GM06990 (cell line): ENCODE results near the genes INVS and BAAT.

DNA sequence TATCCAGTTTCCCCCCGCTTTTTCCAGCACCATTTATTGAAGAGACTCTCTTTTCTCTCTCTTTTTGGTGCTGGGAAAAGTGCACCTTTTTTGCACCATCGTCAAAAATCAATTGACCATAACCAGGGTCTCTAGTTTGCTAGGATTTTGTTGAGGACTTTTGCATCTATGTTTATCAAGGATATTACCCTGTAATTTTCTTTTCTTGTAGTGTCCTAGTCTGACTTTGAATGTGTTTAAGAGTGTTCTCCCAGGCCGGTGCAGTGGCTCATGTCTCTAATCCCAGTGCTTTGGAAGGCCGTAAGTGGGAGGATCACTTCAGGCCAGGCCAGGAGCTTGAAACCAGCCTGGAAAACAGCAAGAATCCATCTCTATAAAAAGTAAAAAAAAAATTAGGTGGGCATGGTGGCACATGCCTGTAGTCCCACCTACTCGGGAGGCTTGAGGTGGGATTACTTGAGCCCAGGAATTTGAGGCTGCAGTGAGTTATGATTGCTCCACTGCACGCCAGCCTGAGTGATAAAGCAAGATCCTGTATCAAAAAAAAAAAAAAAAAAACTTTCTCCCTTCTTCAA lies 93.5 kb downstream of the STX17 start:
- RRBS, result no CpG with 5 or more reads among the region's 6 CpGs

DNA sequence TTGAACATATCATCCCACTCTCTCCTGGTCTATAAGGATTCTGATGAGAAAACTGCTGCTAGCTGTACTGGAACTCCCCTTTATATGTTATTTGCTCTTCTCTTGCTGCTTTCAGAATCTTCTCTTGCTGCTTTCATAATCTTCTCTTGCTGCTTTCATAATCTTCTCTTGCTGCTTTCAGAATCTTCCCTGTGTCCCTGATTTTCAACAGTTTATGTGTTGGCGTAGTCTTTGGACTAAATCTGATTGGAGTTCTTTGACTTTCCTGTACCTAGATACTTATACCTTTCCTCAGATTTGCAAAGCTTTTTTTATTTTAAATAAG lies 96.1 kb downstream of the STX17 start:
- RRBS, result no CpG with 5 or more reads among the region's 1 CpG

GRCh38 chr9:100099053-100100125 lies at the start of gene INVS:
TSS of gene INVS (plus strand) at chr9:100099243.
- RRBS, result 7% methylated on average over 4 of the region's 54 CpGs

DNA sequence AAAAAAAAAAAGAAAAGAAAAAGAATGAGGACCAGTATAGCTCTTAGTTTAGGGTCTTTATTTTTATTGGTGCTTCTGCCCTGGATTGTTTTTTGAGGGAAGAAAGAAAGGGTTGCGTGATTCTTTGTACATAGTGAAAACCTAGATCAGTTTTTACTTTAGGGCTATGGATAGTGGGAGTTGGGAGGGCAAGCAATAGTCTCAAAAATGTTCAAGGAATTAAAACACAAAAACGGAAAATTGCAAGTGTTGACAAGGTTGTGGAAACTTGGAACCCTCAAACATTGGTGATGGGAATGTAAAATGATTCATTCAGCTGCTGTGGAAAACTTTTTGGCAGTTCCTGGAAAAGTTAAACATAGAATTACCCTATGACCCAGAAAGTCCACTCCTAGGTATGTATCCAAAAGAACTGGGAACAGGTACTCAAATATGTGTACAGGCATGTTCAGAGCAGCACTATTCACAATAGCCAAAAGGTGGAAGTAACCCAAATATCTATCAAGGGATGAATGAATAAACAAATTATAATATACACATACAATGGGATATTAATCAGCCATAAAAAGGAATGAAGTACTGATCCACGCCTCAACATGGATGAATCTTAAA lies 1.2 kb upstream of the MSANTD3 start:
- RRBS, result no CpG with 5 or more reads among the region's 3 CpGs

GRCh38 chr9:100426235-100426791 lies 630 bp upstream of the MSANTD3 start:
- RRBS, result no CpG with 5 or more reads among the region's 12 CpGs

- RRBS, result no CpG with 5 or more reads among the region's 5 CpGs
These were observed 30.4 kb downstream of the BAAT start for GRCh38 chr9:101354297-101355007.

DNA sequence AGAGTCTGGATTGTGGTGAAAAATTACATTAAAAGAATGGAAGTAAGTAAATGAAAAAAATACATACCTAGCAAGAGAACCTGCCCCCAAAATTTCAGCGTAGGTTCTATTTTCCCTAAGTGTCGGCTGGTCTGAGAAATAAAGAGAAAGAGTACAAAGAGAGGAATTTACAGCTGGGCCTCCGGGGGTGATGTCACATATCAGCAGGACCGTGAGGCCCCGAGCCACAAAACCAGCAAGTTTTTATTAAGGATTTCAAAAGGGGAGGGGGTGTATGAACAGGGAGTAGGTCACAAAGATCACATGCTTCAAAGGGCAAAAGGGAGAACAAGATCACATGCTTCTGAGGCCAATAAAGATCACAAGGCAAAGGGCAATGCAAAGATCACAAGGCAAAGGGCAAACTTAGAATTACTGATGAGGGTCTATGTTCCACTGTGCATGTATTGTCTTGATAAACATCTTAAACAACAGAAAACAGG lies at the start of gene BAAT:
Gene BAAT (minus strand): TSS at position 219 of the 482 bp plus-strand sequence.
- RRBS, result no CpG with 5 or more reads among the region's 5 CpGs

DNA sequence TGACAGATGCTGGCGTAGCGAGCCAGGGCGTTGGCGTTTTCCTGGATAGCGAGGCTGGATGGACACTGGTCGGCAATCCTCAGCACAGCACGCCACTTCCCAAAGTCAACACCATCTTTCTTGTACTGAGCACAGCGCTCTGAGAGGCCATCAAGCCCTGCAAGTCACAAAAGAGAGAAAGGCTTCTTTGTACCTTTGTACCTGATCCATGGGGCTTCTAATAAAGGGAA lies 8.2 kb downstream of the ALDOB start:
- RRBS, result no CpG with 5 or more reads among the region's 8 CpGs

DNA sequence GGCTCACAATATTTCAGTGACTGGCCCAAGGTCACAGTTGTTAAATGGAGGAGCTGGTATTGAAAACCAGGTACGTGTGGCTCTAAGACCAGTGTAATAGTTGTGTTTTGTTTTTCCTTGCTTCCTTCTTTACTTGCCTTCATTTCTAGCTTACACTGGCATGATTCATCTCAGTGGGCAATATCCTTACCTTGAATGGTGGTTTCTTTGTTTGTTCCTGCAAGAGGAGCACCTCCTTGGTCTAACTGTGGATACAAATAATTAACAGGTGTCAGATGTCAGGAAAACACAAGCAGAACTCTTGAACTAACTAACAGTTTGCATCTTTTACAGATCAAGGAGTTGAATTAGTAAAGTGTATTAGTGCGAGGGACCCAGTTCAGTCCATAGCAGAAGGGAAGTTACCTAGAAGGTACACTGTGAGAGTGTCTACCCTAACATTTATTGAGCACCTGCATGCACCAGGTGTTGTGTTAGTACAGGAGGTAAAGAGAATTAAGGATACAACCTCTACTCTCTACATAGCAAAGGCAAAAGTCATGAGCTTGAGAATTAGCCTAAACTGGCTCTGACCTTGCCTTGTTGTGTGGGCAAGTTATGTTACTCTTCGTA lies 7.2 kb downstream of the ALDOB start:
- RRBS, result no CpG with 5 or more reads among the region's 3 CpGs

- RRBS, result no CpG with 5 or more reads among the region's 7 CpGs
These were observed 7.7 kb downstream of the SMC2 start for GRCh38 chr9:104101778-104102322.

DNA sequence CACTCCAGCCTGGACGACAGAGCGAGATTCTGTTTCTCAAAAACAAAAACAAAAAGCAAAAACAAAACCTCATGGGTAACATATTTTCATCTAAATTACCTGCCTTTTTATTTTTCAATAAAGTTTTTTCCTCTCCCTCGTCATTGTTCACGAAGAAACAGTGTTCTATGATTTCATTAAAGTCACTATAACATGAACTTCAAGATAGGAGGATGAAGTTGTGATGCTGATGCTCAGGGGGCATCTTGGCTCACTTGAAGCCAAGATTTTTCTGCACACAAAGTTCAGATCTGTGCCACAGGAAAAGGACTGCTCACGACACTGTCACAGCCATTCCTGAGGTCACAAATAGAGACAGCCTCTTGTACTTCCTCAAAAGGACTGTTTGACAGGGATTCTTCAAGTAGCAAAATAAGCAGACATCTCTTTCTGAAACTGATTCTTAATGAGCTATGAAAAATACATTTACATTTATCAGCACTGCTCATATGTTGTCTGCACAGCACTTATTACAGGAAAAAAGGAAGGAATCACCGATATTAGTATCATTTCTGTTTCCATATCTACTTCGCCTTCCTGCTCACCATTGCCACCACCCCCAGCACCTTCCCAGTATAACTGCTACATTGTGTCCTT lies 16.2 kb downstream of the NIPSNAP3B start:
- RRBS, result no CpG with 5 or more reads among the region's 7 CpGs

GRCh38 chr9:104816932-104817849 lies 53.3 kb downstream of the NIPSNAP3B start:
- RRBS, result no CpG with 5 or more reads among the region's 16 CpGs

DNA sequence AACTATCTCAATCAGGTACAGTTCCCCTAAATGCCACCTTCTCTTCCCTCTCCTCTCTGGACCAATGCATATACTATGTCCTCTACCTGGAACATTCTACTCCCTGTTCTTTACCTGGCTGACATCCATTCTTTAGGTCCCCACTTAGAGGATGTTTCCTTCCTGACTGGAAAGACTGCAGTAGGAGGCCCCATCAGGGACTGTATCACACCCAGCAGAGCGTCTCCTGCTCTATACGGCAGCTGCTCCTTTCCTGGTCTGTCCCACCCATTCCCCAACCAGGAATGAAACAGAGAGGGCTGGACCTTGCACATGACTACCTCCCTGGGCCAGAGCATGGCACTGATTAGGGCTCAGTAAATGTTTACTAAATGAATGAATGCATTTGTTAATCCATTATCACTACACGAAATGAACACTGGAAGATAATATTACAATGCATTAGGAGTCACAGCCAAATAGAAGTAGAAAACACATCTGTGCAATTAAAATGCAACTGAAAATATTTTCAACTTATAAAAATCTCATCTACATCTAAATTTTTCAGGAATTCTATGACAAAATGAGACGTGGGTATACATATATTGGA lies 76.4 kb downstream of the ABCA1 start:
- RRBS, result no CpG with 5 or more reads among the region's 4 CpGs

GRCh38 chr9:104885113-104885676 lies 42.8 kb downstream of the ABCA1 start:
- RRBS, result no CpG with 5 or more reads among the region's 10 CpGs

- RRBS, result no CpG with 5 or more reads among the region's 7 CpGs
These were observed 26.4 kb downstream of the ABCA1 start for GRCh38 chr9:104901442-104901988.

- RRBS, result no CpG with 5 or more reads among the region's 2 CpGs
These were observed 25.1 kb downstream of the ABCA1 start for GRCh38 chr9:104902789-104903222.

DNA sequence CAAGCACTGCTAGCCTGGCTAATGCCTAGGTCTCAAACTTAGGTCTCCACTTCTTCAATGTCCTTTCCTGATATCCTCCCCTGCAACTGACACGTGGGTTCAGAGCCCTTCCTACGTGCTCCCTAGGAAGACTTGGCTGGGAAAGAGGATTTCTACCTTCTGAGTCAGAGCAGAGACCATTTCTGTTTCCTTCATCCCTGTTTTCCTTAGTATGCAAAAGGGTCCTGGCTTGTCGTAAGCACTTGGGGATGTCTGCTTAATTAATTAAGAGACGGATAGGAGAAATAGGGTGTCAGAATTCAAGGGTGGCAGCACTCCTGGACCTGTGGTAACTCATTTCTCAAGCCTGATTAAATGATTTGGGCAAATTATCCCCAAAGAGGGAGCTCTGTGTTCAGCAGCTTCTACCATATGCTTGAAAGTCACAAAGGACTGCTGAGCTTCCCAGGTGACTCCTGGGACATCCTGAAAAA lies 20.7 kb downstream of the ABCA1 start:
- RRBS, result no CpG with 5 or more reads among the region's 4 CpGs

GRCh38 chr9:104926323-104926457 lies 1.8 kb downstream of the ABCA1 start:
- RRBS, result no CpG with 5 or more reads among the region's 4 CpGs

DNA sequence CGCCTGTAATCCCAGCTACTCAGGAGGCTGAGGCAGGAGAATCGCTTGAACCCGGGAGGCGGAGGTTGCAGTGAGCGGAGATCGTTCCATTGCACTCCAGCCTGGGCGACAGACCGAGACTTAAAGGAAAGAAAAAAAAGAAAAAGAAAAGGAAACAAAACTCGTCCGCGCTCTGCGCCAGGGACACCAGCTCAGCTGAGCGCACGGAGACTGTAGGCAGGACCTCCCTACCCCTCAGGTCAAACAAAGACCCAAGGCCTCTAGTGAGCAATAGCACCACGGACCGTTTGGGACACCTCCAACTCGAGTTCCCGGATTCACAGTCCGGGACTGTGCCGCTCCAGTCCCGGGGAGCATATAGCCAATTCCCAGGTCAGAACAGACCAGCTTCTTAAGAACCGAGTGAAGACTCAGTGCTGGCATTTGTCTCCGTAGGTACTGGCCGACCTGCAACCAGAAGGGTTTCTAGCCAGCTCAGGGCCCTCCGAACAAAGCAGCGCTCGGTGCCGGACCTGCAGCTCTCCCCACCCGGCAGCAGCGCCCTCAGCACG lies 798 bp downstream of the ABCA1 start:
- RRBS, result no CpG with 5 or more reads among the region's 31 CpGs

- RRBS, result 100% methylated on average over 3 of the region's 10 CpGs
These were observed 9.7 kb downstream of the FSD1L start for GRCh38 chr9:105457461-105457956.